HT-29 (cell line): ENCODE data around the genes PARP11, CCND2, KCNA6 and KCNA1.

DNA sequence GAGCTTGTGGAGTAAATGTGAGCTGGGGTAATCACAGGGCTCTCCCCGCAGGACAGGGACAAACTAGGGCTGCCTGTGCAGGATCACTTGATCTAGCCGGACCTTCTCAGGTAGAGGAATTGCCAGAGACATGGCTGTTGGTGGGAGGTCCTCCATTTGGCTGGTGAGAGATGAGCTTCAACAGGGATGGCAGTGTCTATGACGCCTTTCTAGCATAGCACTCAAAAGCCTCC is 75.2 kb upstream of the PRMT8 start:
- RAMPAGE, long total RNA: no peak

GRCh38 chr12:3492034-3492364 is 996 bp downstream of the PRMT8 start:
- RAMPAGE, long total RNA: no peak

DNA sequence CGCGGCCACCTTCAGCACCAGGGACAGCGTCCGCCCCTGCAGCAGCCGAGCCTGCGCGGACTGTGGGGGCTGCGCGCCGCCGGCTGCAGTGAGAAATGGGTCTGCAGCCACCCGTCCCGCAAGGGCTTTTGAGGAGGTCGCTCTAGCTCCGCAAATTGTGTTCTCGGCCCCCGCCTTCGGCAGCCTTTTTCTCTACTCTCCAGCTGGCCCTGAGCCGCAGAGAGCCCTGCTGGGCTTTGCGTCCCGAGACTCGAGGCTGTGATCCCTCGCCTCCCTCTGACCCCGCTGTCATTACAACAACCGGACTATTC is 1.3 kb downstream of the PRMT8 start:
- RAMPAGE, long total RNA: no peak

DNA sequence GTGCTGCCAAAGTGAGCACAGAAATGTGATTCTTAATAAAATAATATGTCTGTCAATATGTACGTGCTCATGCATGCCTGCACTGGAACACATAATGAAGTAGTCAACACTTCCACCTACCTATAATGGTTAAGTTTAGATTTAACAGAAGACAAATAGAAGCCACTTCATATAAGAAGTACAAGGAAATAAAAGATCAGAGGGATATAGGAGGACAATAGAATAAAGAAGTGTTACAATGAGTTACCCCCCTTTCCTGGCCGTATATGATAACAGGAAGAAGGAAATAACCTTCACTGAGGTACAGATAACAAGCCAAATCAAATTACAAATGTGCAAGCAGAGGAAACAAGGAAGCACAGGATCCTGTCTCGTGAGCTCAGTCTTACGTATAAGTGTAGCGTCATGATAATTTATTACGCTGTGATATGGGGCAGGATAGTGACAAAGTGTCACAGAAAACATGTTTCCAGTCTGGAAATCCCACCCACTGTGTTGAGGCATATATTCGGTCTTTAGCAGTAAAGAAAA is 26.5 kb downstream of the CRACR2A start:
- RAMPAGE, long total RNA: no peak

GRCh38 chr12:3743651-3744225 is 9.2 kb downstream of the CRACR2A start:
- RAMPAGE, long total RNA: no peak

DNA sequence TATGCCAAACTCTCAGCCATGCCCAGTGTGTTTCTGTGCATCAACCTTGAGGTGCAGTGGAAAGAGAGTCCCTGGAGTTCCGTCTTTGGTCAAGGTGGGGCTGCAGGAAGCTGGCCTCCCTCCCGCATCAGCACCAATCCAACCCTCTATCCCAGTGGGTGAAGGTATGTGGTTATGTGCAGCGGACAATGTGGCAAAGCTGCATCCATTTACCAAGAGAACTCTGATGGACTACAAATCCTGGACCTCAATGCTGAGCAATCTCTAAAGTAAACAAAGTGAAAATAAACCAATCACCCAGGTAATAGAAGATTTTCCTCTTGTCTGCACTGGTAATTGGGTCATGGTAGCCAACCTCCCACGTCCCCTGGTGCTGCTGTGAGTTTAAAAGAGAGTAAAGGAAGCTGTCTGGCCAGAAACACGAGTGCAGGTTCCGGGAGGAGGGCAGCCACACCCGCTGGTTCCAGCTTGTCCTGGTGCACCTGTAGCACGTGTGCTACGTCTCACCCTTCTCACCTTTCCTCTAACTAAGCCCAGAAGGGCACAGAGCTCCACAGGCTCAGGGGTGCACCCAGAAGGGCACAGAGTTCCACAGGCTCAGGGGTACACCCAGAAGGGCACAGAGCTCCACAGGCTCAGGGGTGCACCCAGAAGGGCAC is 5.5 kb downstream of the CRACR2A start:
- RAMPAGE, long total RNA: no peak

DNA sequence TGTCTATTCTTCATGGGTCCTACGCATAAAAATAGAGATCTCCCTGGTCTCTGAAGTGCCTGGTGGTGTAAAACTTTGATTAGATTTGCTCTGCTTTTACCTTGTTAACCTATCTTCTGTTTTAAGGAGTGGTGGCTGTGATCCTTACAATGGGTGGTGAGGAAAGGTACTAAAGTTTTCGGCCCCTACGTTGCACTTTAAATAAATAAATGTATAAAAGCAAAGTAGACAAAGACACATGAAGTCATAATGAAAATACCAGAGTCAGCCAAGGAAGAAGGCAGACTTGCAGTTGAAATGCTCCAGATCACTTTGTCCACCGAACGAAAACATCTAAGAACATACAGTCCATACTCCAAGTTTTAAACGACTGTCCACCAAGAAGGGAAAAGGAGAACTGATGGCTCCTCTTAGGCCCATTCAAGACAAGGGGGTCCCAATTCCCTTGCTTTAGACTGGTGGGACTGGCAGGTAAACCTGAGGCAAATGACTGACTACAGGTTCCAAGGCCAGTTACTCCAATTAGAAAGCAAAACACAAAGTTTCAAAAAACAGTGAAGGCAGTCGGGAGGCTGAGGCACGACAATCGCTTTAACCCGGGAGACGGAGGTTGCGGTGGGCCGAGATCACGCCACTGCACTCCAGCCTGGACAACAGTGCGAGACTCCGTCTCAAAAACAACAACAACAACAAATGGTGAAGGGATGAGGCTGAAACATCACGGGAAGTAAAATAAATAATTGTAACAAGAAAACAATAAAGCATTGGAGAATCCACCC is 757 bp downstream of the PARP11 start:
- RAMPAGE, long total RNA: no peak

- RAMPAGE, long total RNA: no peak
These were observed at the start of gene PARP11 for GRCh38 chr12:3873032-3873648. Gene PARP11 (minus strand): TSS chr12:3873399.

DNA sequence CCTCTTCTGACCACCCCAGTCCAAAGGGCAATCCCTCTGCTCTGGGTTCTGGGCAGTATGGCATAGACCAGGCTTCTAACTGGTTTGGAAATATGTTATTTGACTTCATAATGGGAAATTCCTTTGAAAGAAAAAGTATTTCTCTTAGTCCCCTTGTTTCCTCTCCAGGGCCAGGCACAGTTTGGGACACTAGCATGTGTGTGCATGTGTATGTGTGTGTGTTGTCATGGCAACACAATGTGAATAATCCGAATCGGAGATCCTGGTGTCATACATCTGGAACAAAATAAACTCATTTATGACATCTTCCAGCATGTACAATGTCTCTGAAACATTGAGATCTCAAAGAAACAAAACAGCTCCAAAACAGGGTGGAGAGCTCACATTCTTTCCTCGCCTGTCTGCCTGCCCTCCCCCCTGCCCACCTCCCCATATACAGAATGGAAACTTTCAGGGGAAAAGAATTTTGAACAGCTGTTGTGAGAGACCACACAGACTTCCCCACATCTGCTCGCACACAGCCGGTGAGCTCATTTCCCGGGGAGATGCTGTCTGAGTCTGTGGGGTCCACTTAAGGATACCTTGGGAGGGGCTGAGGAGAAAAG is 55.4 kb upstream of the PARP11 start:
- RAMPAGE, long total RNA: no peak

DNA sequence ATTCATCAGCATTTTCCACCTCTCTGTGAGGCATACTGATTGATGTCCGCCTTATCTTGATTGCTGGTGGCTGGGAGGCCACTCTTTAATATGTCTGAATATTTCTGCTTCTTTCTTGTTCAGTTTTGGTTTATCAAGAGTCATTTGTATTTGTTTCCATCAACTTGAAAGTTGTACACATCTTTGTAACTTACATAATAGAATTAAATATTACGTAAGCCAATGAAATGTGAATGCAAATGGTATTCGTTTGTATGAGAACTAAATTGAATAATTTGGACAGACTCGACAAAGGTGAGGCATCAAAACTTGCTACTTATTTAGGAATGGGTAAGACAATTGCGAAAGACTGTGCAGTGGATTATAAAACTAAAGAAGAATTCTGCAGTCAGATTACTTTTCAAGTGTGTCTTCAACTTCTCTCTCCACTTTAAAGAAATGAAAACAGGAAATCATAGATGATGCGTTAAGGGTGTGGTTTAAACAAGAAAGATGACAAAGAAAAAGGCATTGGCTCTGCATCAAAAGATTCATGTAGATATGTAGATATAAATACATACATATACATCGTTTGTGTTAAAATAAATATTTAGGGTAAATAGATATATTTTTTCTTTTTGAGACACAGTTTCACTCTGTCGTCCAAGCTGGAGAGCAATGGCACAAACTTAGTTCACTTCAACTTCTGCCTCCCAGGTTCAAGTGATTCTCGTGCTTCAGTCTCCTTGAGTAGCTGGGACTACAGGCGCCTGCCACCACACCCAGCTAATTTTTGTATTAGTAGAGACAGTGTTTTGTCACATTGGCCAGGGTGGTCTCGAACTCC is 74.5 kb upstream of the PARP11 start:
- RAMPAGE, long total RNA: no peak

DNA sequence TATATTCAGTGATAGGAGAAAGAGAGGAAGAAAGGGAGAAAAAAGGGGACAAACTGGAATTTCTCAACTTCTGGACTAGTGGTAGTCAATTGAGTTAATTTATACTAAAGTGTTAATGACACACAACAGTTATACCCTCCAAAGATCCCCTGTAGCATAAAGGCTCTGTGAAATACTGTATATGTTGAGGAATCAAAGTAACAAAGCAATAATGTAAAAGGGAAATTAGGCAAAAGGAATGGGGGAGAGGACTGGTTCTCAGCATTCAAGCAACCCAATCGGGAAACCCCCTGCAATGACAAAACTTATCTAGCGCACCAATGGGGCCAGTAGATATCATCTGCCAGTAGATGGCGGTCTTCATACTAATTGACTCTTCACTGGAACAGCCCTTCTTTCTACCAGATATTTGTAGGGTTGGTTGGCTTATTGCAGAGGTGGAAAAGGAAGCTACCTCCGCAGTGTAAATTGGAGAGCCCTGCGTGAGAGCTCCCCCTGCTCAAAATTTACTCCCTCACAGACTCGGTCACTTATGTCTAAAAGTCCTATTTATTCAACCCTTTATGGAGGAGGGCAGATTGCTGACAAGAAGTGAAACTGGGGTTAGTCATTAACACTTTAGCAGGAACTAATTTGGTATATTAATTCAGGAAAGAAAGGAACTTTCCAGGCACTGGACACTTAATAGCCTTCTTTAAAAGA is 166.2 kb upstream of the CCND2 start:
- RAMPAGE, long total RNA: no peak

DNA sequence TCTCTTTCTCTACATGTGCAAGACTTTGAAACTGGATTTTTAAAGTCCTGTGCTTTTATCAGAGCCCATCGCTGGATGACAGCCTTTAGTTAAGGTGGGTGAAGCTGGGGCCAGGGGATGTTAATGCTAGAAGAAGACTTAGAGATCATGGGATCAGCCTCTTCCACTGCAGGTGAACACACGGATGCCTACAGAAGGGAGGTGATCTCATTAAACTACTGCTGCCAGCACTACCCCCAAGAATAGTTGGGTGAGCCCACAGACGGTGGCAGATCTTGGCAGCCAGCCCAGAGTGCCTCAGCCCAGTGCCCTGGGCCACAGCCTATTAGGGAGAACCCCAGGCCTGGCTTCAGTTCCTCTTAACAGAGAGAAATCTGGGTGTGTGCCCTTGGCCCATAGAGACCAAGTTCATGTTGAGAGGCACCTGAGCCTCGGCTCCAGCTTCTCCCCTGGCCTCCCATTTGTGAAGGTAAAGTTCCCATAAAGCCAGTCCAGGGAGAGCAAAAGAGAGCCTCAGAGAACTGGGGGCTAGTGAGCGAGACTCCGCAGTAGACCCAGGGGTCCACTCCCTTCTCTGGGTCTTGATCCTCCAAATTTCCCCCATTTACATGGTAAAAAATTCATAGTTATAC is 125.1 kb upstream of the CCND2 start:
- RAMPAGE, long total RNA: no peak

GRCh38 chr12:4243090-4243497 is 30.5 kb upstream of the CCND2 start:
- RAMPAGE, long total RNA: no peak

- RAMPAGE, long total RNA: no peak
These were observed at the start of gene CCND2 for GRCh38 chr12:4273234-4274259. Gene CCND2 (plus strand): TSS chr12:4273762.

GRCh38 chr12:4302519-4303342 is 18.3 kb upstream of the TIGAR start:
- RAMPAGE, long total RNA: no peak

DNA sequence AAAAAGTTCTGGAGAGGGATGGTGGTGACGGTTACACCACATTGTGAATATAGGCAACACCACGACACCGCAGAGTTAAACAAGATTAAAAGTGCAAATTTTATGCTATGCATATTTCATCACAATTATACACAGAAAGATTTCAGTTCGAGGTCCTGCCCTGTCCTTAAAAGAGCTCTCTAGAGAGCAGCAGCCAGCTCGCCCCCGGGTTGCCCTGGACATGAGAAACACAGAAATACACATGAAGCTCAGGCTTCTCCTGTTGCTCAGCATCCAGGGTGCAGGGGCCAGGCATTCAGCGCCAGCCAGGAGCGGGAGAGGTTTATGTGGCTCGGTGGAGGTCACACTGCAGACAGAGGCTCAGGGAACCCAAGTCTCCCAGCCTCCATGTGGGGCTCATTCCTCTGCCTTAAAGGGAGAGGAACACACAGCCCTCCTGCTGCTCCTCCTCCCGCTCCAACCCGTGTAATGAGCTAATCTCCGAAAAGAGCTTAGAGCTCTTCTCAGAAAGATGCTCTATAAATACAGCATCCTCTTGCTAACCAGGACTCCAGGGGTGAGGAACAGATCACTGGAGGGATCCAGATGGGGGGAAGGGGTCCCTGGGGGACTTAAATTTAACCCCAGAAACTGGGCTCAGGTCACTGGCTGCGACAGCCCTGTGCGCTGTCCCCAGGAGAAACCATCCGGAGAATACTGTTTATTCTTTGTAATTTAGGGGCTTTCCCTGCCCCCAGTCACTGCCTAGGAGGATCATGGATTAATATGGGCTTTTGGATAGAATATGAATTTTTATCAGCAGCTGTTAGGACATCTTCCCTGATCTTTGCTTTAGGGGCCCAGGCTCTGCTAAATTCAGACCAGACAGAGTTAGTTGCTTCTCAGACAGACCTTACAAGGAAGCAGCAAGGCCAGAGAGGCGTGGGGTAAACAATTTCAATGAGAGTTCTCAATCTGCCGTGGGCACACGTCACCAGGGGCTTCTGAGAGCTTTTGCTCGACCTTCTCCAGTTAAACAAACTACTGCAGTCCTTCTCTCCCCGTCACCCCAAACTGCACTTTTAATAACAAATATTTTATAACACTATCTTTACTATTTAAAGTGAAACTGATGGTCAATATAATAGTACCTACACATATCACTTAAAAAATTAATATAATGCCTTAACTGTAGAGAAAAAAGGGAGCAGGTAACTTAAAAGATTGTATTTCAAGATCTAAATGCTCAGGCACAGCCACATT is 28.0 kb downstream of the FGF6 start:
- RAMPAGE, long total RNA: no peak

DNA sequence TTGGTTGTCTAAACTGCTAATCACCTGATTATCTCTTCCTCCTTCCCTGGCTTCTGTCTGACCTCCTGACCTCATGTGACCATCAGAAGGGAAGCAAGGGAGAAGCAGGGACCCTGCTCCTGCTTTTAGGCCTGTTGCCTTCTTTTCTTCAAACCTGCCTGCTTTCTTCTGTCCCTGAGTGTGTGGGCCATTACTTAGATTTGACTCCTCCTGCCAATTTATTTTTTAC is 5.6 kb downstream of the DYRK4 start:
- RAMPAGE, long total RNA: no peak

GRCh38 chr12:4673044-4674002 is 24.4 kb downstream of the NDUFA9 start:
- RAMPAGE, long total RNA: no peak

- RAMPAGE, long total RNA: no peak
These were observed at the start of gene KCNA6 for GRCh38 chr12:4809168-4809879. Gene KCNA6 (plus strand): TSS chr12:4809334.

DNA sequence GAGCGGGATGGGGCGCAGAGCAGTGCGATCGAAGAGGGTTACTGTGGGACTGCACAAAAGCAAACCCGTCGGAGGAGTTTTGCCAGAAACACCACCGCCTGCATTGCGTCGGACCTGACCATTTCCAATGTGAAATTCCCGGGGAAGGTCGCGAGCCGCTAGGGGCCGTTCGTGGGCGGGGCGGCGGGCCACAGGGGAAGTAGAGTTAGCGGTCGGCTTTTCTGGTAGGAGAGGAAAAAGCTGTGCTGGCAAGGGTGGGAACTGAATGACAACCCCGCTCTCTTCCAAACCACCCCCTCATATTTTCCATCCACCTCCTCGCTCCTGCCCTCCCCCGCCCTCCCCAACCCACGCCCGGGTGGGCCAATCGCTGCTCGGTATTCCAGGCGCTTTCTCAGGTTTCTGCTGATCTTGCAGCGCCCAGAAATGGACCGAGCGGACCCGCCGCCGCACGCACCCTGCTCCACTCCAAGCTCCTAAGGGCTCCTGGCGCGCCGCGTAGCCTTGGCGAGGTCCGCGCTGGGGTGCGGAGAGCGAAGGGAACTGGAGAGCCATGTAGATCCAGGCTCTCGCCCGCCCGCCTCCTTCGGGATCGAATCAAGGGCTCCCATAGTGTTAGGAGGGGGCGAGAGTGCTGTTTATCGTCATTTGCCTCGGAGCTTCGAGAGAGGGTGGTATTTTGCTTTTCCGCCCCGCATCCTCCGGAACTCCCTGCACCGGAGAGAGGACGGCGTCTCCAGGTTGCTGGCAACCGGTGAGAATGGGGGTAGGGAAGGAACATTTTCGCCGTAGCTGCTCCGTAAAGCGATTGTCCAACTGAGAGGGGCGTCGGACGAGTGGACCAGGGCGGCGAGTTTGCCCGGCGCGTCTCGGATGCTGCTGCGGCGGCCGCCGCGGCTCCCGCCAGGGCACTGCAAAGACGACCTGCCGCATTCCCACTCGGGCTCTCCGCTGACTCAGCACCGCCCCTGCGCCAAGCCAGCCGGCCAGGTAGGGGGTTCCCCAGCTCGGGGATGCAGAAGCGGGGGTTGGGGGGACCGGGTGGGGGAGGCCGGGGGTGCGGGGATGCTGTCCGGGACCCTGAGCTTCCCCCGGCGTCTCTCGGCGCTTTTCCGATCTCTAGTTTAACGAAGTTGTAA is at the start of gene KCNA1:
Gene KCNA1, plus strand, starts transcription at position 423 of the 1,139 bp plus-strand sequence.
- RAMPAGE, long total RNA: no peak